Diencephalon (tissue), 2 donors: ENCODE measurements around a stretch of chr6.

GRCh38 chr6:3154351-3155056, 2.8 kb downstream of the TUBB2A start:
- RAMPAGE, long total RNA: no peak

GRCh38 chr6:3323901-3325042, 65.5 kb downstream of the PSMG4 start:
- RAMPAGE, long total RNA: no peak

DNA sequence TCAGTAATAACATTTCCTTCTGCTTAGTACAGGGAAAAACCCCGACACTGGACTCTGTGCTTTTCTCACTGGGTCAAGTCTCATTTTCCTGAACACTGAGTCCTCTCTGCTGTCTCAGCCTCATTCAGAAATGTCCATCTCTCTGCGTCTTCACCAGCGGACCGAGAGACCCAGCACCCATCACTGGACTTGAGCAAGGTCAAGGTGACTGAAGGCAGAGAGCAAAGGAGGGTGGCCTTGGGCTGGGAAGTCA, 89.1 kb downstream of the SLC22A23 start:
- RAMPAGE, long total RNA: no peak

DNA sequence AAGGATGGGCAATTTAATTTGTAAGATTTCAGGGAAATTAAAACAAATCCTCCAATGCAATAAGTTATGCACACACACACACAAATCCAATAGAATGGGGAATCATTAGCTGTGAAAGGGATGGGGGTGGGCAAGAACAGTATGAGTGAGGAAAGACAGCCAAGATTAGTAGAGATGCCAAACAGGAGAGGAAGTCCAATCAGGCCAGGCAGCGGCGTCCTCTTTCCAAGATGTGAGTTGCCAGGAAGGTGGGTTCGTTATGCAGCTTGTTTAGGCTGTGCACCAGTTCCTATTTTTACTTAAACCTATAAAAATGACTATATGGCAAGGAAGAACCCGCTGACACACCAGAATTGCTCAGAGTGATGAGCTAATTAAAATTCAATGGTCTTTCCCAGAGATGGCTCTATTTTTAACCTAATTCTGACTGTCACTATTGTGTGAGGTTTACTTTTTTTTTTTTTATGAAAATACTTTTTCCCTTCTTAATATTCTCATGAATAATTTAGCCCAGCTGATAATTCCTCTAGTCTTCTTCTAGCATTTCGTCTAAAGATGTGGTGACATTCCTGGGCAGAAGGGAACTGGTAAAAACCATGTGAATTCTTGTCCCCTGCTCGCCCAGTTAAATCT, 88.1 kb downstream of the SLC22A23 start:
- RAMPAGE, long total RNA: no peak

GRCh38 chr6:3402615-3402966, 54.3 kb downstream of the SLC22A23 start:
- RAMPAGE, long total RNA: no peak

- RAMPAGE, long total RNA: no peak
These were observed 53.0 kb downstream of the SLC22A23 start for GRCh38 chr6:3403692-3404484.

DNA sequence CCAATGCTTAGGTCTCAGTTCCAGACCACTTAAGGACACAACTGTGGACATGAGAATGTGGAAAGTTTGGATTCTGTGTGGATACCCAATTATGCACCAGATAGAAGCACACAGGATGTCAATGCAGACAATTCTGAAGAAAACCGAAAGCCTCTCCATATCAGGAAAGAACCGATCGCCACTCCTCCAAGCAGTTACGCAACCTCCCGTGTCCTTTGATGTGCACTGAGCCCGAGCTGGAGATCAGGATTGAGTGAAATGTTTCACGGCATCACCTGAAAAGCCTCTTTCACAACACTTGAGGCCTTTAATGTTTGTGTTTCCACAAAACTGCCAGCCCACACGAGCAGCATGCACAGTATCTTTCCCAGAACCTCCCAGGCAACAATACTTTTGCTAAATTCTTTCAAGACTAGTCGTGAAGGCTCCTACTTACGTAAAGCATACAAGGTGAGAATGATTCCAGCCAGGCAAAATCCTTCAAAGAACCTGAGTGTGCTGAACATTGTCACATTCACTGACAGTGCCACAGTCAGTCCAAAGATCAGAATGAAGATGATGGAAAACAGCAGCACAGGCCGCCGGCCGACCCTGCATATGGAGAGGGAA, 47.0 kb downstream of the SLC22A23 start:
- RAMPAGE, long total RNA: no peak

GRCh38 chr6:3422058-3422480, 34.8 kb downstream of the SLC22A23 start:
- RAMPAGE, long total RNA: no peak

DNA sequence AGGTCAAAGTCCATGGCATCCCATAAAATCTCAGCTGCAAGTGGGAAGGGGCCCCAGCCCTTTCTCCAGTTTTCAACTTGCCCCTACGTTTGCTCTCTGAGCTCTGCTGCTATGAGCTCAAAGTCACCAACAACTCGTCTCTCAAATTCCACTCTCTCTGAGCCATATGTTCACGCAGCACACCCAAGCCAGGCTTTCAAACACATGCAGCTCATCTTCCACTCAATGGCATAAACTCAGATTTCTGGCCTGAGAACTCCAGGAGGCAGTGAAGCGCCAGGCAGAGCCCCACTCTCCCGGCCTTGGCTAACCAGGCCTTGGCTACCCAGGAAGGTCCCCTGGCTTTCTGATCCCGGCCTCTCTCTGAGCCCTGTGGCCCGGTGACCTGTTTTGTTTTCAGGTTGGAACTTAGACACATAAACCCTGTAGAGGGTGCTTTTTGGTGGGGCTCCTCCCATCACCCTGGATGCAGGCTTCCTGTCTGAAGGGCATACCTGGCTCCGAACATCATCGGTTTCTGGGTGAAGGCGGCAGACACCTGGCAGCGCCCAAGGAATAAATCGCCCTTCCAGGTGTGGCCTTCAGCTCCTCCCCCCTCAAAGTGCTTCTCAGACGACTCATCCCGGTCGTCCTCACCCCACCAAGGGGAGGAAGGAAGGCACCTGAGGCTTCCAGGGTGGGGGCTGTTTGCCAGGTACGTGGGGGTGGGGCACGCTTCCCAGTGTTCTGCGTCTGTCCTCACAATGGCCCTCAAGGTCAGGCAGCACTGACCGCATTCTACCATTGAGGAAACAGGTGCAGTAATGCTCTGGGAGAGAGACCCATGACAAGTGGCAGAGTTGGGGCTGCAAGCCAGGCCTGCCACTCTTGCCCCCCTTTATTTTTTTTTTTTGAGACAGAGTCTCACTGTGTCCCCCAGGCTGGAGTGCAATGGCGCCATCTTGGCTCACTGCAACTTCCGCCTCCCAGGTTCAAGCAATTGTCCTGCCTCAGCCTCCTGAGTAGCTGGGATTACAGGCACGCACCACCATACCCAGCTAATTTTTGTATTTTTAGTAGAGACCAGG, 12.2 kb downstream of the SLC22A23 start:
- RAMPAGE, long total RNA: no peak

- RAMPAGE, long total RNA: no peak
These were observed 128.5 kb upstream of the SLC22A23 start for GRCh38 chr6:3585449-3585742.

DNA sequence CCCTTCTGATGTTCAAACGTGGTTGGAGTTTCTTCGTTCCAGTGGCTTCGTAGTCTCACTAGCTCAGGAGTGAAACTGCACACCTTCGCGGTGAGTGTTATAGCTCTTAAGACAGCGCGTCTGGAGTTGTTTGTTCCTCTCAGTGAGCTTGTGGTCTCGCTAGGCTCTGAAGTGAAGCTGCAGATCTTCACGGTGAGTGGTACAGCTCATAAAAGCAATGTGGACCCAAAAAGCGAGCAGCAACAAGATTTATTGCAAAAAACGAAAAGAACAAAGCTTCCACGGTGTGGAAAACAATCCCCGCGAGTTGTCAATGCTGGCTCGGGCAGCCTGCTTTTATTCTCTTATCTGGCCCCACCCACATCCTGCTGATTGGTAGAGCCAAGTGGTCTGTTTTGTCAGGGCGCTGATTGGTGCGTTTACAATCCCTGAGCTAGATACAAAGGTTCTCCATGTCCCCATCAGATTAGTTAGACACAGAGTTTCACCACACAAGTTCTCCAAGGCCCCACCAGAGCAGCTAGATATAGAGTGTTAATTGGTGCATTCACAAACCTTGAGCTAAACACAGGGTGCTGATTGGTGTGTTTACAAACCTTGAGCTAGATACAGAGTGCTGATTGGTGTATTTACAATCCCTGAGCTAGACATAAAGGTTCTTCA, 31.6 kb downstream of the PXDC1 start:
- RAMPAGE, long total RNA: no peak

GRCh38 chr6:3742695-3743566, 8.6 kb downstream of the PXDC1 start:
- RAMPAGE, long total RNA: no peak

- RAMPAGE, long total RNA: no peak
These were observed 4.9 kb upstream of the PXDC1 start for GRCh38 chr6:3756309-3756955.

DNA sequence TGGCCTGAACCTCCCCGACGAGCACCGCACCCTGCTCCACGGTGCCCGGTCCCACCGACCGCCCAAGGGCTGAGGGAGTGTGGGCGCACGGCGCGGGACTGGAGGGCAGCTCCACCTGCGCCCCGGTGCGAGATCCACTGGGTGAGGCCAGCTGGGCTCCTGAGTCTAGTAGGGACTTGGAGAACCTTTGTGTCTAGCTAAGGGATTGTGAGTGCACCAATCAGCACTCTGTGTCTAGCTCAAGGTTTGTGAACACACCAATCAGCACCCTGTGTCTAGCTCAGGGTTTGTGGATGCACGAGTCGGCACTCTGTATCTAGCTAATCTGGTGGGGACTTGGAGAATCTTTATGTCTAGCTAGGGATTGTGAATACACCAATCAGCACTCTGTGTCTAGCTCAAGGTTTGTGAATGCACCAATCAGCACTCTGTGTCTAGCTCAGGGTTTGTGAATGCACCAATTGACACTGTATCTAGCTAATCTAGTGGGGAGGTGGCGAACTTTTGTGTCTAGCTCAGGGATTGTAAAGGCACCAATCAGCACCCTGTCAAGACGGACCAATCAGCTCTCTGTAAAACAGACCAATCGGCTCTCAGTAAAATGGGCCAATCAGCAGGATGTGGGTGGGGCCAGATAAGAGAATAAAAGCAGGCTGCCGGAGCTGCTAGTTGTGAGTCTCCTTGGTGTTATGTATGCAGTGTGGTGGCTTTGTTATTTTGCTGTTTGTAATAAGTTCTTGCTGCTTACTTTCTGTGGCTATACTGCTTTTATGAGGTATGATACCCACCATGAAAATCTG, 20.6 kb upstream of the PXDC1 start:
- RAMPAGE, long total RNA: no peak

- RAMPAGE, long total RNA: no peak
These were observed 7.6 kb upstream of the FAM50B start for GRCh38 chr6:3841549-3842084.

DNA sequence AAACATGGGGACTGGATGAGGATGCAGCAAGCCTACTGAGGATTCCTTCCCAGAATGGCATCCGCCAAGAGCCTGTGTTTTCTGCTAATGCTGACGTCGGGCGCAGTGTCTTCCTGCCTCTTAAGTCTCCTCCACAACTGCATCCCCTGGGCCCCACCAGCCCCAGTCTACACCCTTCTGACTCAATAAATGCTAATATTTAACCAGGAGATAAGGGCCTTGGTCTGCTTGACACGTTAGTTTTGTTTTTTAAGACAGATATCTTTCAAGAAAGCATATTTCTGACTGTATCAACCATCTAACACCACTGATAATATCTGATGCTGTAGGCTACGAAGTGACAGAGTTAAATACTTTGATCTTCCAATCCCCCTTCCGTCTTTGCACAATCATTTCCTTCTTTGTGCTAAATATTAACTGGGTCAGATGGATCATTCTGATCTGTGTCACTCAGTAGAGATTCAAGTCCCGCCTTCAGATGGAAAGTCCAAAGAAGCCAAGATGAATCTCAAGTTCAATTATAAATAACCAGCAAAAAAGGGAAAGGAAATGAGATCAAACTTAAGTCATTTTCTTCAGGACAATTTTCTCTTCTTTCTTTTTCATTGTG, 20.8 kb downstream of the FAM50B start:
- RAMPAGE, long total RNA: no peak

GRCh38 chr6:3913877-3914143, 64.6 kb downstream of the FAM50B start:
- RAMPAGE, long total RNA: no peak

- RAMPAGE, long total RNA: no peak
These were observed 78.9 kb downstream of the FAM50B start for GRCh38 chr6:3928089-3928452.

- RAMPAGE, long total RNA: no peak
These were observed 1.6 kb upstream of the ECI2 start for GRCh38 chr6:4137017-4137411.

DNA sequence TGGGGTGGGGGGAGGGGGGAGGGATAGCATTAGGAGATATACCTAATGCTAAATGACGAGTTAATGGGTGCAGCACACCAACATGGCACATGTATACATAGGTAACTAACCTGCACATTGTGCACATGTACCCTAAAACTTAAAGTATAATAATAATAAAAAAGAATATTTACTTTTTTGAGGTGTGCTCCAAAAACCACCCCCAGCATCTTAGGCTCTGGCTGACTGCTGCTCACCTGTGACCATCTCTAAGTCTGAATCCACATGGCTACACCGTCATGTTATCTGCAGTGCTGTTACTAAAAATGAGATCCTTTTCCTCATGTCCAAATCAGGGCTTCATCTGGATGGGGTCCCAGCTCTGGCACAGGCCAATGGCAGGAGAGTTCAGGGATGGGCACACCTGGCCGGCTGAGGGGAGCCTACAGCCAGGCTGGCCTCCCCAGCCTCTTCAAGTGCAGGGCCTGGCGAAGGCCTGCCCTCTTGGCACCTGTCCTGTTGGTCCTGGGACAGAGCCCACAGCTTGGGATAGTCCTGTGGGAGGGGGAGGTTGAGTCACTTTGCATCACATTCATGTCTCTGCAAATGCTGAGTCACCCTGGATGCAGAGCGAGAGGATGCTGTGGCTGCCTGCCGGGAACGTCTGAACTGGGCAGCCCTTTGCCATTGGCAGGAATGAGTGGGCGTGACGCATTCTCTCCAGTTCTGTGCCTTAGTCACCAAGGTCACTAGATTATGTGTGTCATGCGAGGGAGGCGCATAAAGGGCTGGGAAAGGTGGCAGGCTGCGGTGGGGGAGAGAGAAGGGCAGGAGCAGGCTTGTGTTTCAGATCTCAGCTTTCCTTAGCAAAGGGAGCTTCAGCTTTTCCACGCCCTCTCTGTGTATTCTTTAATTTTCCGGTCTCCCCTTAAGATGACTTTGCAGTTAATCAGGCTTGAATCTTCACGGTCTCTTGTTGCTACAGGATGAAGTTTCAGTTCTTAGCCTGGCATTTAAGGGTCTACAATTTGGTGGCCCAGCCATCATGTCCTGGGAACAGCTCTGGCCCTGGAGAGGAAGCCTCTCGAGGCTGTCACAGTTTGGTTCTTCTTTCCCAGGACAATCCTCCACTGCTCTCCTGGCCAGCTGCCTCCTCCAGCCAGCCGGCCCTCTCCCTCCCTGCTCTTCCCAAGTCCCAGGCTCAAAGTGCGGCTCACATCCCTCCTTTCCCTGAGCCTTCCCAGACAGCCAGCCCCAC, 223.2 kb upstream of the ECI2 start:
- RAMPAGE, long total RNA: no peak